Esophagus squamous epithelium (tissue), 4 donors: Measurements from ENCODE around the gene PTBP3.

- PRO-cap: no peak
- RAMPAGE, long total RNA, 4 experiments: no peak in any of the 4 experiments
These were observed 21.3 kb downstream of the TMEM245 start for GRCh38 chr9:109098305-109099046.

- PRO-cap: unidirectional peak, plus-strand start at chr9:109331605
- RAMPAGE, long total RNA, 4 experiments: no peak in any of the 4 experiments
These were observed 10.5 kb upstream of the EPB41L4B start for GRCh38 chr9:109331219-109331946.

- PRO-cap: no peak
- RAMPAGE, long total RNA, 4 experiments: no peak in any of the 4 experiments
These were observed 77.7 kb downstream of the PTPN3 start for GRCh38 chr9:109420095-109421091.

DNA sequence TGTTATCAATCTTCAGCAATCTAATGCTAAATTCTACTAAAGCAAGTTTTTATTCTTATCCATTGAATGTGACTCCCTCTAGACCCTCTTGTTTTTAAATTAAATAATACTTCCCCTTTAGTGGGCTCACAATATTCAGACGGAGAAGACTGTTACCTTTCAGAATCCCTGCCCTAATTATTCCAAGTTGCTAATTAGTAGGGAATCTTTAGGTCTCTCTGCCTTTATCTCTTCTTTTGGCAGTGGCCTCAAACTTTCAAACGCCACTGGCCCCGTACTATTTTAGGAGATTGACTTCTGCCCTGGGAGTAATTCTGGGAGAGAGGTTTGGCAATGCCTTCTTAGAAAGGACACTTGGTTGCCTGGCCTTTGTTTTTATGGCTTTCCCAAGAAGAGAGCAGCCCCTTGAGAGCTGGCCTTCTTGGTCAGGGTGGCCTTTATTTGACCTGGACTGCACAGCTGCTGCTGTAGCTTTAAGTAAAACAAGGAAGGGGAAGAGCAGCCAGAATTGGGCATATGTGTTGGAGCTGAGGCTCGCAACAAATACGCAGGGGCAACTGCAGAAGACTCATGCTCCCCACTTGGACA lies 60.9 kb downstream of the PTPN3 start:
- PRO-cap: no peak
- RAMPAGE, long total RNA, 4 experiments: no peak in any of the 4 experiments

DNA sequence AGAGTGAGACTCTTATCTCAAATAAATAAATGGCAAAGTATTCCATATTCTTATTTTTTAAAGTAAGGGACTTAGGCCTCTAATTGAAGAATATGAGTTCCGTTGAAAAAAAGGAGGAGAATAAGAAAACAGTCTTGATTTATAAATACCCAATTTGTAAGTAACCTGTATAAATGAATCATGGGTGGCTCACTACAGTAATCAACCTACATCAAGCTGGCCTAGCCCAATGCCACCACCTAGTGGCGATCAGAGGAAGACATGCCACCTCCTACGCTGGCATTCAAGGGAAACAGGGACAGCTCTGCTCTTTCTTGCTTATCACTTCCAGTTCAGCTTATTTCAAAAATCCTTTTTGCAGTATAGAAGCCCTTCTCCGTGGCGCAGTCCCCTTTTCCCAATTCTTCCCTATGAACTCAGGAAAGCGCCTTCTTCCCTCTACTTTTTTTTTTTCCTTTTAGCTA lies 28.5 kb downstream of the PTPN3 start:
- PRO-cap: no peak
- RAMPAGE, long total RNA, 4 experiments: no peak in any of the 4 experiments

GRCh38 chr9:109816357-109817127 lies 36.5 kb downstream of the PALM2AKAP2 start:
- PRO-cap: no peak
- RAMPAGE, long total RNA, 4 experiments: no peak in any of the 4 experiments

DNA sequence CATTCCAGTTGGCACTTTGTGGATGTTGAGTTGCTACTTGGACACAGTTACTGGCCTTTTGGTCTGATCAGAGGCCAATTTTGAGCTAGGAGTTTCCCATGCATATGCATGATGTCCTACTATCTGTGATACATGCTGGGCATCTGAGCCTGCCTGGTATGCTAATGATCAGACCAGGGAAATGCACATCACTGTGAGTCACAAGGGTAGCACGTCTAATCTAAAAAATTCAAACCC lies 37.1 kb downstream of the PALM2AKAP2 start:
- PRO-cap: no peak
- RAMPAGE, long total RNA, 4 experiments: no peak in any of the 4 experiments

GRCh38 chr9:109861426-109861681 lies 81.4 kb downstream of the PALM2AKAP2 start:
- PRO-cap: unidirectional peak, minus-strand start at chr9:109861563
- RAMPAGE, long total RNA, 4 experiments: no peak in any of the 4 experiments

- PRO-cap: bidirectional peak, plus-strand start at chr9:110048698, minus-strand start at chr9:110048532
- RAMPAGE, long total RNA, 4 experiments: start-site peak on the plus strand in 4 of 4 experiments, at chr9:110048663-110048718 at its widest, 56 to 352 reads per replicate
These were observed 159.8 kb downstream of the C9orf152 start for GRCh38 chr9:110047816-110048870.

- PRO-cap: no peak
- RAMPAGE, long total RNA, 4 experiments: no peak in any of the 4 experiments
These were observed 92.2 kb downstream of the C9orf152 start for GRCh38 chr9:110115585-110116338.

- PRO-cap: no peak
- RAMPAGE, long total RNA, 4 experiments: no peak in any of the 4 experiments
These were observed 5.6 kb downstream of the C9orf152 start for GRCh38 chr9:110202238-110202807.

- PRO-cap: no peak
- RAMPAGE, long total RNA, 4 experiments: no peak in any of the 4 experiments
These were observed 12.8 kb upstream of the C9orf152 start for GRCh38 chr9:110220614-110221385.

- PRO-cap: bidirectional peak, plus-strand start at chr9:110579150, minus-strand start at chr9:110579099
- RAMPAGE, long total RNA, 4 experiments: no peak in any of the 4 experiments
These were observed 573 bp downstream of the SVEP1 start for GRCh38 chr9:110578879-110579456.

- PRO-cap: no peak
- RAMPAGE, long total RNA, 4 experiments: no peak in any of the 4 experiments
These were observed 32.6 kb downstream of the ECPAS start for GRCh38 chr9:111451555-111451921.

DNA sequence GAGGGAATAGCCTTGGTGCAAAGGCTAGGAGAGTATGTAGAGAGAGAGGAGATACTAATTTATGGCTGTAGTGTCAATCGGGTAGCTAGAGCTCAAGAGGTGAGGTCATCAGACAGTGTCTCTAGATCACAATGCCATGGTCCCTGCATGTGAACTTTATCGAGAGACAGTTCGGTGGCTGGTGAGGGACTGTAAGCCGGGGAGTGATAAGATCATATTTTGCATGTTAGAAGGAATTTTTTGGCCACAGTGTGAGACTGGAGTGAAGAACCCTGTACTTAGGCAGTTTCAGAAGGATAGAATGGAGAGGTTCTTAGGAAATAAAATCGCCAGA lies 1.2 kb downstream of the ZNF483 start:
- PRO-cap: no peak
- RAMPAGE, long total RNA, 4 experiments: no peak in any of the 4 experiments

DNA sequence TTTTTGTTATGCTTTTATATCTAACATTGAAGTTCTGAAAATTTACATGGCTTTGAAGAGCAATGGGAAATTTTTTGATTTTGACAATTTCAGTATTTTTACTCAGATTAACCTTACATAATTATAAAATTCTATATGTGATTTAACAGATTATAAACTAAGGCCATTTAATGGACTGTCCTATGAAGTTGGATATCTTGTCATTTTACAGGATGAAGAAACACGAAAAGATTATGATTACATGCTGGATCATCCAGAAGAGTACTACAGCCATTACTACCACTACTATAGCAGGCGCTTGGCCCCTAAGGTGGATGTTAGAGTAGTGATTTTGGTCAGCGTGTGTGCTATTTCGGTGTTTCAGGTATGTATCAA lies 14.5 kb upstream of the GNG10 start:
- PRO-cap: no peak
- RAMPAGE, long total RNA, 4 experiments: no peak in any of the 4 experiments

- PRO-cap: no peak
- RAMPAGE, long total RNA, 4 experiments: no peak in any of the 4 experiments
These were observed 11.0 kb downstream of the SHOC1 start for GRCh38 chr9:111783642-111784207.

DNA sequence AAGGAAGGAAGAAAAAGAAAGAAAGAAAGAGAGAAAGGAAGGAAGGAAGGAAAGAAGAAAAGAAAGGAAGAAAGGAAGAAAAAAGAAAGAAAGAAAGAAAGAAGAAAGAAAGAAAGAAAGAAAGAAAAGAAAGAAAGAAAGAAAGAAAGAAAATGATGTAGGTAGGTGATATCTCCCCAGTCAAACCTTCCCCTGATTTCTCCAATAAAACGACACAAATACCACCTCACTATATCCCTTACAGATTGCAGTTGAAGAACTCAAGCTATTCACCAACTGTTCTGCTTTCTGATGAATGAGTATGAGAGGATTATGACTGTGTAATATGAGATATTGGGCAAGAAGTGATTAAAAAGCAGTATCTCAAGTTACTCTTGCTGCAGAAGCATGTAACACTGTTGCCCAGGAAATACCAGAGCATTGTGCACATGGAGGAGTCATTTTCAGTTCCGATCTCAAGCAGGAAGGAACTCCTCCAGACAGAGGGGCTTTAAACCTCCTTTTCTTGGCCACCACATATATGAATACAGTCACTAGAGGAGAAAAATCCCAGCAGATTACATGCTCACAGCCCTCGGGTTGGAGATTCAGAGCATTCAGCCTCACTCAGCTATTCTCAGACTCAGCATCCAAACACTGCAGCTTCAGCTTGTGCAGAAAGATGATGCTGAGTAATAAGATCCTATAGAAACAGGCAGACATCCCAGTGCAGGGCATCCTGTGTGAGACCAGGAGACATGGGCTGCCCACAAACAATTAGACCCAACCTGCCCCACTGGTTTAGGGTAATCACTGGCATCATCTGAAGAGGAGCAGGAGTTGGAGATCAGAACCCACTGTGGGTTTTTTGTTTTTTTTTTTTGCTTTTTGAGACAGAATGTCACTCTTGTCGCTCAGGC lies 61.5 kb downstream of the UGCG start:
- PRO-cap: bidirectional peak, plus-strand start at position 440 of the sequence, minus-strand start at position 283 of the sequence
- RAMPAGE, long total RNA, 4 experiments: no peak in any of the 4 experiments

DNA sequence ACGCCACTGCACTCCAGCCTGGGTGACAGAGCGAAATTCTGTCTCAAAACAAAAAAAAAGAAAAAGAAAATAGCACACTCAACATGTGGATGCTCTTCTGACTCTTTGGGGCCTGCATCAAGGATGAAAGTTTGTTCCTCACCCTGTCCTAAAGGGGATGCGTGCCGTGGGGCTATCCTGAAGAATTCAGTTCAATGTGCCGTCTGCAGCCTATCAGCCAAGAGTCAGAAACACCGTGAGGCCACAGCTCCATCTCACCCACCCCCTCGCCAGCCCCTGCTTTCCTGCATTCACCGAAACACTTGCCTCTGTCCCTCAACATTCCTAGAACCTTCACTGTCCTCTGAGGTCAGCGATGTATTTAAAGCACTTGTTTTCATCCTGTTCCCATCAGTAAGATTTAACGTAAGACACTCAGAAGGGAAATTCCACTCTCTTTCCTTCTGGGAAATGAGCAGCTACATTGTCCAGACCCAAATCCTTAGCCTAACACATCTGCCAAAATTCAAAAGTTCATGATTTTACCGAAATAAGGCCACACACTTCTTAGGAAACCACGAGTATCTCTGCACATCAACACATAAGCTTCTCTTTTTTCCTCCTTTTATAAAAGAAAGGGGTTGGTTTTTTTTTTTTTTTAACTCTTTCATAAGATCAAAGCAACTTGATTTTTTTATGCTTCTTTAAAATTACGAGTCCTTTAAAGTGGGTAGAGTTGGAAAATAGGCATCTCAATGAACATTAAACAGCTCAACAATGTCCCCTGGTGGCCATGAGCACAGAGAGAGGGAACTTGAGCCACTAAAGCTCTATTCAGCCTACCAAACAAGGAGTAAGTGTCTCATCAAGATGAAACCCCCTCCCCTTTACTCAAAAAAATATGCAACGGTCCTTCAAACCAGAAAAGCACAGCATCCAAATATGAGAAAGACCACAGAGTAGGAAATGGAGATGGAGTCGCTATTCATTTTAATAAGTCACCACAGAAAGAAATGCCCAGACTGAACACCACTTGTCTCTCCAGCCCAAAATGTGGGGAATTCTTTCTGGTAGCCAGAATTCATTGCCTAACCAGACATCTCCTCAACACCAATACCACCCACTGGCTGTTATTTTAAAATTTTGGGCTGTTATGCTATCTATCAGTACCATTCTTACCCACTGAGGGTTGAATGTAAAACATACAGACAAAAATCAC lies 100.5 kb downstream of the SUSD1 start:
- PRO-cap: bidirectional peak, plus-strand start at position 431 of the sequence, minus-strand start at position 292 of the sequence; unidirectional peak, minus-strand start at position 580 of the sequence
- RAMPAGE, long total RNA, 4 experiments: no peak in any of the 4 experiments

GRCh38 chr9:112333215-112334315 lies at the start of gene PTBP3:
PTBP3 (minus strand) TSS chr9:112333619.
- PRO-cap: bidirectional peak, plus-strand start at chr9:112334075, minus-strand start at chr9:112333608; bidirectional peak, plus-strand start at chr9:112334422, minus-strand start at chr9:112334186
- RAMPAGE, long total RNA, 4 experiments: start-site peak on the minus strand in 4 of 4 experiments, at chr9:112333509-112333670 at its widest, 303 to 3,711 reads per replicate